Amniotic epithelial cell (primary cell): ENCODE measurements around the genes GRAP2 and ST13.

GRCh38 chr22:39454157-39454674 lies 2.6 kb upstream of the MGAT3 start:
- RRBS, result no CpG with 5 or more reads among the region's 10 CpGs

GRCh38 chr22:39658397-39658910 lies 87.9 kb downstream of the CACNA1I start:
- RRBS, result no CpG with 5 or more reads among the region's 11 CpGs

GRCh38 chr22:39900830-39901733 lies at the start of gene GRAP2:
Gene GRAP2, plus strand, starts transcription at chr22:39901084.
- RRBS, result no CpG with 5 or more reads among the region's 4 CpGs

- RRBS, result no CpG with 5 or more reads among the region's 7 CpGs
These were observed 3.5 kb upstream of the FAM83F start for GRCh38 chr22:39991251-39991622.

DNA sequence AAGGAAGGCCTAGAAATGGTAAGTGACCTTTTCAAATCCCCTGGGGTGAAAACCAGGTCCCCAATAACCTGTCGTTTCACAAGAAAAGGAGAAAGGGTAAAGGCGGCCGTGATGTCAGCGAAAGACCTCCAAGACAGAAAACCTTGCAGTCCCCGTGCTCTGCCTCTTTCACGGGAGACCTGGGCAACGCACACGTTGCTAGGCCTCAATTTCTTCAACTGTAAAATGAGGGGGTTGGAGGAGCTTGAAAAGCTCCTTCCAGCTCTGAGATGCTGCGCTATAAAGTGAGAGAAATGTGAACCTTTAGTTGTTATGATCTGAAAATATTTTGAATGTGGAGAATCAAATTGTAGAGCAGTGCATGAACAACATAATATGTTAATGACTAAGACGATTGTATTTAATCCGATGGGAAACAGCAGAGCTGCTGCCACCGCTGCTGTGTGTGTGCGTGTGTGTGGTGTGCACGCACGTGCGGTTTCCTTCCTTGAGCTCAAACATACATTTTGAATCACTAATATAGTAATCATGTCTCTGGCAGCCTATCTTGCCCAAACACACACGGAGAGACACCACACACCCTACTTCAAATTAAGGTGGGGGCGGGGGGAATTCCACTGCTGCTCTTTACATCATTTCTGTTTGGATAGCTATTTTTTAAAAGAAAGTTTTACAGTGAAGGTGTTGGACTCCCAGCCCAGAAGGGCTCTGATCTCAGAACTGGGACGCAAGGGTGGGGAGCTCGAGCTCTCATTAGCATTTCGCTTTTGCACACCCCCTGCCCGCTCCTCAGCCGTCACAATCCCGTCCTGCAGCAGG lies 847 bp upstream of the FAM83F start:
- RRBS, result no CpG with 5 or more reads among the region's 24 CpGs

DNA sequence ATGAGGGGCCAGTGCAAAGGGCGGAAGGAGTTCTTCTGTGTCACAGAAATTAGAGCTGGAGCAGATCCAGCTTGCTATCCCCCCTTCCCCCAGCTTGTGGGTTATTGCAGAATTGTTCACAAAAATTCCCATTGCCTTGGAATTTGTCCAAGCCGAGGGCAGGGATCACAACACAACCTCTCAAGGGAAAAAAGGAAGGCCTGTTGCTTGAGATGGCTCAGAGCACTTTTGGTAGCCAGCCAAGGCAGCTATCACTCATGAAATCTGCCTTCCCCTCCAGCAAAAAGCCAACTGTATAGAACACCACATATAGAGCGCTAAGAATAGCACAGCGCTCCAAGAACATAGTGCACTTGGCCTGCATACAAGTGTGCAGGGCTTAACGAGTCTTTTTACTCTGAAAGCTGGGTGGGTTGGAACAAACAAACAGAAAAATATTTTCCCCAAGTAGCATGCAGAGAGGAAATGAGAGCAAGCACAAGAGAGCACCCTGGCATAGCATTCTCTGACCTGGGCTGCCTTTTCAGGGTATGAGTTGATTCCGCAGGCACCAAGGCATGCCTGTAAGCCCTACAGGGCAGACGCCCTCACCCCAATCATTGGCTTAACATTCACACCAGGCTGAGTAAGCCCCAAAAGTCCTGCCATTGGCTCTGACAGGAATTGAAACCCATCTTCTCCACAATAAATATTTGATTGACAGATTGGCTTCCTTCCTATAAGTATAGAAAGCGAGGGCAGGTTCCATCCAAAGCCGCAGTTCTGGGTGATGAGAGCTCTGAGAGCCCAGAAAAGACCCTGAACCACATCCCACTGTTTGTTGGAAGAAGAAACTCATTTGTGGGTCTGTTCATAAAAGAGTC lies 46.4 kb downstream of the FAM83F start:
- RRBS, result no CpG with 5 or more reads among the region's 9 CpGs

DNA sequence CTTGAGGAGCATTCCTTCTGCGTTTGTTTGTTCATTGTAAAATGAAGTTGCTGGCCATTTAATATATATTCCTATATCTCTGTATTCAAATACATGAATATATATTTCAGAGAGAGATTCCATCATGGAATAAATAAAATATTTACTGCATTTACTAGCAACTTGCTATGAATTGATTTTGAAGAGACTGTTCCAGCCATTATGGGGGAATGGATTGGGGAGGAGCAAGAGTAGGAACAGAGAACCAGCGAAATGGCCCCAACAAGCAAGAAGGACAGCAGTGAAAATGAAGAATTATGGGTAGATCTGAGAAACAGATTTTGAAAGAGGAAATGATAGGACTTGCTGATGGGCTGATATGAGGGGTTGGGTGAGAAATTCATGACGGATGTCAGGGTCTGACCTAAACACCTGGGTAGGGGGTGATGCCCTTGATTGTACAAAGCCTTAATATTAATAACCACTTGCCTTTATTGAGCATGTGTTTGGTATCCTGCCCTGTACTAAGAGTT lies 61.4 kb upstream of the TNRC6B start:
- RRBS, result no CpG with 5 or more reads among the region's 3 CpGs

DNA sequence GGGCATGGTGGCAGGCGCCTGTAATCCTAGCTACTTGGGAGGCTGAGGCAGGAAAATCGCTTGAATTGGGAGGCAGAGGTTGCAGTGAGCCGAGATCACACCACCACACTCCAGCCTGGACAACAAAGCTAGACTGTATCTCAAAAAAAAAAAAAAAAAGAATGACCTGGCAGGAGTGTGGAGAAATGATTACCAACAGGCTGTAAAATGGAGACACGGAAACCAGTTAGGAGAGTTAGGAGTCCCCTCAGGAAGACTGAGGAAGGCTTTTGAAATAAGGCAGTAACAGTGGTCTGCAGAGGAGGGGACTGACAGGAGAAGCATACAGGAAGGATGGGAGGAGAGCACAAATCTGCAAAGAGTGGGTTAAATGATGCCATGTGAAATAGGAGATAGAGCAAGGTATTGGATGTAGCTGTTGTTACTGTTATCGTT lies 39.9 kb upstream of the TNRC6B start:
- RRBS, result no CpG with 5 or more reads among the region's 5 CpGs

DNA sequence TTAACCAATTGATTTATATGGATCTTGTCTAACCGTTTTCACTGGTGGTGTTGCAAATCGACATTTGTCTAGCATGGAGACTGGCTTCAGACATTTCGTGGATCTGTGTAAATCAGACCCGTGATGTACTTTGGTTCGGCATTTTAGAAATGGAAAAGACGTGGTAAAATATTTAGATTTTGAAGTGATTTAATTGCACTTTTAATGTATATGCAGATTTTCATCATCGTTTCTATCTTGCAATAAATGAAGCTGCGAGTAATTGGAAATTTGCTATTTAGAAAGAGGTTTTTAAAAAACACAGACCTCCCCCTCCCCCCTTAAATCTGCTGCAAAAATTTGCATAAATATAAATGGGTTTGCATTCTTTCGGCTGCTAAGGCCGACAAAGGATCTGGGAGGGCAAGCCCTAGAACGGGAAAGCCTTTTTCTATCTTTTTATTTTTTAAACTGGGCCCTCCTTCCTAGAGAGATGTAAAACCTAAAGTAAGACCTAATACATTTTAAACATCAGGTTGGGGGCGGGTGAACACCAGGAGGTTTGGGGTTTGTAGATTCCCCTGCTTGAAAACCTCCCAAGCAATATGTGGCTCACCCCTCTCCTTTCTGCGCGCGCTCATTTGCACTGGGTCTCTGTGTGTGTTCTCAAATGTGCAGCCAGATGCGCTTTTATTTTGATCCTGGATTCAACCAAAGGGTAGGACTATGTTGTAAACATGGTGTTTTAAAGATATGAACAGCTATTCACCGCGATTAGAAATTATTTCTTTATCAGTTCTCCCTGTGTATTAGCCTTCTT lies 639 bp downstream of the TNRC6B start:
- RRBS, result no CpG with 5 or more reads among the region's 18 CpGs

DNA sequence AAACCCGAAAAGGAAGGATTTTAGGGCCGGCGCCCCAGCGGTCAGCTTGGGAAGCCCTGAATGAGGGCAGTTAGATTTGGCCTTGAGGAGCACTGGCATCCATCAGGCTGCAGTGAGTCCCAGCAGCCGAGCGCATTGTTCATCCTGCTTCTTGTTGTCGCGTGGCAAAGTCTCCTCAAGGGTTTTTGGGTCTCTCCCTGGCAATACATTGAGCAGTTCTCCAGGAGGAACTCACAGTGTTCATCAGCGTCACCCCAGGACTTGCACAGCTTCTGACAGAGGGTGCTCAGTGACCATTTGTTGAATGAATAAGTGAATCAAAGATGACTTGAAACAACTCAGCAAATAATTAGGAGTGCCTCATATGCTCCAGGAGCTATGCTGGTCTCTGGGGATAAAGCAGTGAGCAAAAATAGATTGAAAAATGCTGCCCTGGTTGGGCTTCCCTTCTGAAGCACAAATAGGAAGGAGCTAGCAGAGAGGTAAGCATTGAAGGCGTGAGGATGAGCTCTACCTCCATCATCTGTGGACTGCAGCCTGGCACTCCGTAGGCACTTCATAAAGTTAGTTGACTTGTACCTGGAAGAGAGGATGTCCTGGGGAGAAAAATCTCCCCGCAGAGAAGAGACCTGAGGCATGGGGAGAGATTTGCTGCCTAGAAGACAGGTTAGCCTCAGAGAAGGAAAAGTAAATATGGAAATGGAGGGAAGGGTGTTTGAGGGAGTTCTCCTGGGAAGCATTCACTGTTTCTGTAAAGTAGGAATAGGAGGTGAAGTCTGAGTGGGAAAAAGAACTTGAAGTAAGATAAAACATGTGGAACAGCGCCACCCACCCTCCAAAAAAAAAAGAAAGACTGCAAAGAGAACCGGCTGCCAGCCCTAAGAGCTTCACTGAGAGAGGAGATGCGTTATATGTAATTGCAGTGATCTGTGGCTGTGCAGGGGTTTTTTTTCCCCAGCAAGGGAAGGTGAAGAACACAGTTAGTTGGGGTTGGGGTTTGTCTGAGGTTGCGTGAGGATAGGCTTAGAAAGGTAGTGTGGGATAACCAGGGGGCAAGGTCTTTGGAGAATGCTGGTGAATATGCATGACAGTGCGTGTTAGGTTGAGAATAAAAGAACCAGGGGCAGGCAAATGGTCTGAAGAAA lies 15.7 kb downstream of the TNRC6B start:
- RRBS, result no CpG with 5 or more reads among the region's 17 CpGs

DNA sequence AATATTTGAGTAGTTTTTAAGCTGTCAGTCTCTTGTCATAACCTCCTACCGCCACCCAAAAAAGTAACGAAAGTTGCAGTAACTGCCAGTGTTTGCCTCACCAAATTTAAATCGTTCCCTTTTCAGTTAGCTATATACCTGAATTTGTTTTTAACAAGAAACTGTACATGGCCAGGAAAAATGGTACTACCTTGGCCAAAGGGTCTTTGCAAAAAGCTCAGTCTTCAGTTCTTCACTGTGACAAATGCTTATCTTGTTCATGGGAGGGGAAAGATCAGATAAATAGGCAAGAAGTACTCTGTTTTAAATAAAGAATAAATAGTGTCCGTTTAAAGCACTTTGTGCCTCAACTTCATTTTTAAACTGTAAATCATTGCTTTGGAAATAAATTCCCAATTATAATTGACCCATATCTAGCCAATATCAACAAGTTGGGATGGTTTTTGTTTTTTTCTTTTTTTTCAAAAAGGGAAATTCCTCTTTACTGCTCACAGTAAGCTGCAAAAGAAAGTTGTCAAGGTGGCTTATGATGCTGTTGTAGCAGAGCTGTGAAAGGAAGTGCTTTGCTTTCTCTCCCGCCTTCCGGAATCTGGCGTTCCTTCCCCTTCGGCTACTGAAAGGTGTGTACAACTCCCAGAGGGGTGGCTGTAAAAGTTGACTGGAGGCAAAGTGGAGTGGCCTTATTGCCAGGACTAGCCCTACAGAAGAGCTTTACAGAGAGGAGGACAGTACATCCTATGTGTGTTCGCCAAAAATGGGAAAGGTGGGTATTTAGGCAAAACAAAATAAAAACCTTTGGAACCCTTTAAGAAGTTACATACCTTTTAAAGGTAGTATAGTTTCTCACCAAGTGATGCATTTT lies 16.3 kb upstream of the ADSL start:
- RRBS, result no CpG with 5 or more reads among the region's 9 CpGs

DNA sequence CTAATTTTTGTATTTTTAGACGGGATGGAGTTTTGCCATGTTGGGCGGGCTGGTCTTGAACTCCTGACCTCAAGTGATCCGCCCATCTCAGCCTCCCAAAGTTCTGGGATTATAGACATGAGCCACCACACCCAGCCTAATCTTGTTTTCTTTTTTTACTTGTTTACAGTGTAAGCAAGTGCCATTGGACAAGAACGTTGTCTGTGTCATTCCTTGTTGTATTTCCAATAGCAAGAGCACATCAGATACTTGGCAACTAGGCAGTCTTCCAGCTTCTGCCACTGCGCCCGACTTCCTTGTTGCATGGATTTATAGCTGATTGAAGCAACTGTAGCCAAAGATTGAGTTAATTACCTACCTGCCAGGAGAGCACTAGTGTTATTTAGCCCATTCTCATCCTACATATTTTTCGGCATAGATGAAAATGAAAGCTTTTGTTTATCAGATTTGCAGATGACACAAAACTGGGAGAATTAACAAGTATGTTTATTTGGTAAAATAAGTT lies 3.0 kb upstream of the SGSM3 start:
- RRBS, result no CpG with 5 or more reads among the region's 7 CpGs

DNA sequence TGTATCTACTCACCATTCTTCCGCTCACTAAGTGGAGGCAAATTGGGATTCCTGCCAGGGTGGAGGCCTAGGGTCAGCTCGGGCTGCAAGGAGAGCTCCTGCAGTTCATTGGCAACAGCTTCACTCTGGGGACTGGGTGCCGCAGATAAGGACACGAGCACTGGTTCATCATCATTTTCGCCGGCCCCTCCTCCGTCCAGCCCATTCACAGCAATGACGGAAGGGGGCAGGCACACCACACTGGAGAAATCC lies 84.5 kb downstream of the MRTFA start:
- RRBS, result no CpG with 5 or more reads among the region's 8 CpGs

- RRBS, result no CpG with 5 or more reads among the region's 13 CpGs
These were observed 60.7 kb downstream of the MCHR1 start for GRCh38 chr22:40739850-40740452.

GRCh38 chr22:40746720-40747195 lies 67.5 kb downstream of the MCHR1 start:
- RRBS, result no CpG with 5 or more reads among the region's 1 CpG

GRCh38 chr22:40855967-40856779 lies at the start of gene ST13:
Gene ST13, minus strand, starts transcription at chr22:40856639.
- RRBS, result 5% methylated on average over 7 of the region's 52 CpGs

DNA sequence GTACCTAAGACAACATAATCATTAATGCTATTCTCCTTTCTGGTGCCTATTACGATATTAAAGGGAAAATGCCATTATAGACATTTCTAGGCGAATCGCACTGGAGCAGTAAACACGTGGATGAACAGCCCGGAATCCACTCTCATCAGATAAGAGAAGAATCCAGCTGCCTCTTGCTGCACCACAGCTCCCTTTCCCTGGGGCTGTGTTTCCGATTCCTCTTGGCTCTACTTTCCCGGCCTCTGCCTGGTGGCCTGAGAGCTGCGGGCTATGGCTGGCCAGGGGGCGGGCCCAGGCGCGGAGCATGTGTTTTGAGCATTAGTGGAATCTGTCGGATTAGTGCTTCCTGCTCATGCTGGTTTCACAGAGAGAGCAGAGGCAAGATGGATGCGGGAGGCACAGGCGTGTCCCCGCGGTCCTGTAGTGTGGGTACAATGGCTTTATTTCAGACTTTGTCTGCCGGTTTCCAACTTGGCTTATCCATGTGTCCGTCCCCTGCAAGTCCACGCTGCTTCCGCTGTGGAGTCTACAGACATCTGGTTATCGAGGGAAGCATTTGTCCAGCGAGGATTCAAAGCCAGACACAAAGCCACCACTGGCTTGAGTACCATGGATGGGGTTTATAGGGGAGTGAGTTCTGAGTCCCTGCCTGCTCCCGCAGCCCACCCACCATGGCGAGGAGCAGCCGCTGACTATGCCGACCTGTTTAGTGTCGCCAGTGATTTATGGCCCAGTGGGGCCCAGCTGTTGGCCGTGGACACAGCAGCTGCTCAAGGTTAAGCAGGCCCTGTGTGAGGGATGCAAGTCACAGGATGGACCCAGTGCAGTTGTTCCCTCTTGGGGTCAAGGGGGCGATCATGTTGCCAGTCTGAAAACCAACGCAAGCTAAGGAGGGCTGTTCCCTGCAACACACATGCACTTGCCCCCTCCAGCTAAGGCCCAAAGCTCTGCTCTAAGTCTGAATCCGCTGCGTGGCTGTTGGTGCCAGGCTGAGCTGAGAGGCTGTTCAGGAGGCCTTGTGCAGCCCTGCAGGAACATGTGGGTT lies 43.4 kb upstream of the EP300 start:
- RRBS, result no CpG with 5 or more reads among the region's 32 CpGs

DNA sequence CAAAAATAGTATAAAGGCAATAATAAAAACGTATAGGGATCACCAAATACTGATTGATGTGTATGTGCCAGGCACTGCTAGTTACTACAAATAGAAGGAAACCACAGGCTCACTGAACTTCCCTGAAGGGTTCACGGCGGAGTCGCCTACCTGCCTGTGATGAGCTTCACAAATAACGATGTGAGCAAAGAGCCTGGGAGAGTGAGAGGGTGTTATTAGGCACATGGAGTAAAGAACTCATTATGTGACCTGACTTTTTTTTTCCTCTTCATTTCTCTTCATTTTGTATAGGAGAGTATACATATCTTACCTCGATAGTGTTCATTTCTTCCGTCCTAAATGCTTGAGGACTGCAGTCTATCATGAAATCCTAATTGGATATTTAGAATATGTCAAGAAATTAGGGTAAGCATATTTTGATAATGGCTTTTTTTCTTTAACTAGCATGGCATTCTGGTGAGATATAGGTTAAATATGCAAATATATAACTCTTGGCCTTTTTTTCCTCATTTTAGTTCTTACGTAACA lies 35.8 kb upstream of the L3MBTL2 start:
- RRBS, result no CpG with 5 or more reads among the region's 8 CpGs

- RRBS, result no CpG with 5 or more reads among the region's 7 CpGs
These were observed 26.5 kb upstream of the L3MBTL2 start for GRCh38 chr22:41178548-41178979.

GRCh38 chr22:41178980-41179581 lies 26.0 kb upstream of the L3MBTL2 start:
- RRBS, result no CpG with 5 or more reads among the region's 2 CpGs